B cell (primary cell): ENCODE measurements around the genes TMEM250 and QSOX2.

GRCh38 chr9:136025473-136025817 lies 64.3 kb upstream of the UBAC1 start:
- PRO-cap: no peak
- CAGE, long polyA plus RNA: no peak

DNA sequence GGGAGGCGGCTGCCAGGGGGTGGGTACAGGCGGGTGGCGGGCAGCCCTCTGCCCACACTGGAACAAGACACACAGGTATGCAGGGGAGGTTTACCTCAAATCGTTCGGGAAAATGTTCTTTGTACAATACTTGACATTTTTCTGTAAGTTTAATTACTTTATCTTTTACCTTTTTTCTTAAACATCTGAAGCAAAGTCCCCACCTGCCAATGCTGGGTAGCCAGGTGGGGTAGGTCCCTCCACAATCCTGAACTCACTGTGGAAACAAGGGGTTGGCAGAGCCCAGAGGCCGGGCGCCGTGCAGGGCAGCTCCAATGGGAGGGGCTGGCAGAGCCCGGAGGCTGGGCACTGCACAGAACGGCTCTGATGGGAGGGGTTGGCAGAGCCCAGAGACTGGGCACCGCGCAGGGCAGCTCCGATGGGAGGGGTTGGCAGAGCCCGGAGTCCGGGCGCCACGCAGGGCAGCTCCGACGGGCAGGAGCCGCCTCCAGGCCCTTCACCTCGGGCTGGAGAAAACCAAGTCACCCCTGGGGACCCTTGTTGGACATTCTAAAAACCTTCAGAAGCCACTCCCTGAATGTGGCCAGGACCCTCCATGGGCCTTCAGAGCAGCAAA lies 9.4 kb downstream of the NACC2 start:
- PRO-cap: no peak
- CAGE, long polyA plus RNA: no peak

DNA sequence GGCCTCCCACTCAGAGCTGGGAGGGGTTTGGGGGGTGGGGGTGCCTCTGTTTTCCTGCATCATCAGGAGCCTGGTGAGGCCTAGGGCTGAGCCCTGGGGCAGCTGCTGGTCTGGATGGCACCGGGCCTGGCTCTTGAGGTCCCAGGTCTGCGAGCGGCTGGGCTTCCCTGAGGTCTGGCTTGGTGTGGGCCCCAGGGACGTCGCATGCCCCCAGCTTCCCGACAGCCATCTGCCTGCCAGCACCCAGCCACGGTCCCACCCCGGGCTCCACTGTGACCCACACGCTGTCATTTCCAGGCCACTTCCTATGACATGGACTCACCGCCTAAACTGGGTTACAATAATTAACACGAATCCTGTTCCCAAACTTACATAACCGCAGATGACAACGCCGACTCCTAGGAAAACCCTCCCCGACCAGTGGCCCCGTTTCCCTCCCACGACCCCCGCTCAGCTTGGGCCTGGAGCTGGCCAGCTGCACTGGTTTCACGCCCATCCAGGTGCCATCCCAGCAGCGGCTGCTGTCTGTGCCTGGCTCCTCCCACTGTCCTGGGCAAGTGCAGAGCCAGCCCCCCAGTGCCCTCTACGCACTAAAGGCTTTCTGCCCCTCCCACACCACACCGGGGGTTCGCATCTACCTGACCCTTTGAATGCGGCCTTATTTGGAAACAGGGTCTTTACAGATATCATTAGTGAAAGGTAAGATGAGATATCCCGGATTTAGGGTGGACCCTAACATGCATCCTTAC lies 8.6 kb downstream of the NACC2 start:
- PRO-cap: no peak
- CAGE, long polyA plus RNA: no peak

- PRO-cap: no peak
- CAGE, long polyA plus RNA: no peak
Observed at GRCh38 chr9:136093011-136093666, 1.9 kb downstream of the NACC2 start.

- PRO-cap: no peak
- CAGE, long polyA plus RNA: no peak
Observed at GRCh38 chr9:136094551-136094958, 534 bp downstream of the NACC2 start.

- PRO-cap: no peak
- CAGE, long polyA plus RNA: no peak
Observed at GRCh38 chr9:136105204-136105871, 10.2 kb upstream of the NACC2 start.

DNA sequence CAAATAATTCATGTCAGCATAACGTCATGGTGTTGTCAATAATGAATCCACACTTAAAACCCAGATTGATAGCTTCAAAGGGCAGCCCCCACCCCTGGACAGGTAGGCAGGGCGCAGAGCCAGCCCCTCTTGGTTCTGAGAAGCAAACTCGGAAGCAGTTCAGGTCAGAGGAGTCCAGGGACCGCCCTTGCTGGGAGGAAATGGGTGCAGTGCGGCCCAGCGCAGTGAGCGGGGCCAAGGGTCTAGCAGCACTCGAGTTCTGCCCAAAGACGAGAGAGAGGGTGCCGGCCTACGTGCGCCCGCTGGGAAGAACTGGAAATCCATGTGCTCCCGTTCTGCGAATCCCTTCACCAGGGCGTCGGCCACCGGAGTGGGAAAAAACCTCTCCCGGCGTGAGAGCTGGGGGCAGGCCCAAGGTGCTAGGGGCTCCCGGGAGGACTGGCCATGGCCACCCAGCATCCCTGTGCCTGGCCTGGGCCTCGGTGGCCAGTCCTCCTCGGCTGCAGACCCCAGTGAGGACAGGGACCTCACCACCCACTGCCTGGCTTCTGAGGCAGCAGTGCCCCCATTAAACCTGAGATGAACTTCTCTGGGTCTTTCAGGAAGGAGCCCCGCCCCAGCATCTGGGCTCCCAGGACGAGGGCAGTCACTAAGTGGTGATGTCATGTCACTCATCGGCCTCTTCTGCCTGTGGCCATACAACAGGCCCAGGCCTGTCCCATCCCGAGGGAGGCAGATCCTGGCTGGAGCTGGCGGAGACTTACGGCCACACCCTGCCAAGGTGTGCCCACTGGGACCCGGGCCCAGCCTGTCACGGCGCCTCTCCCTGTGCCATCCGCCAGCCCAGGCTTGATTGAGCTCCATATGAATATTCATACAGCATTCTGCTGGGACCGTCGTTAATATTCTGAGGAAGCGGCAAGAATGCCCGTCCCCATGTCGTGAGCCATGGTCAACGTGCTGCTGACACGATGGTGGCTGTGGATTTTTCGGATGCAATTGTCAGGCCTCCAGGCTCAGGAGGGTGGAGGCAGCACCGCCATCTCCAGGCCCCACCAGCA lies 10.5 kb downstream of the TMEM250 start:
- PRO-cap: no peak
- CAGE, long polyA plus RNA: no peak

- PRO-cap: bidirectional peak, plus-strand start at chr9:136119020, minus-strand start at chr9:136118811
- CAGE, long polyA plus RNA: start-site peak on the plus strand at chr9:136119000-136119021, 49 and 70 reads in 2 replicates
Observed at GRCh38 chr9:136118744-136119129, at the start of gene TMEM250. TSS of gene TMEM250 (minus strand) at chr9:136118875.

- PRO-cap: bidirectional peak, plus-strand start at chr9:136246090, minus-strand start at chr9:136245812
- CAGE, long polyA plus RNA: no peak
Observed at GRCh38 chr9:136245020-136245902, at the start of gene QSOX2. TSS of gene QSOX2 (minus strand) at chr9:136245812.

GRCh38 chr9:136447322-136448113 lies 7.9 kb upstream of the INPP5E start:
- PRO-cap: no peak
- CAGE, long polyA plus RNA: no peak

DNA sequence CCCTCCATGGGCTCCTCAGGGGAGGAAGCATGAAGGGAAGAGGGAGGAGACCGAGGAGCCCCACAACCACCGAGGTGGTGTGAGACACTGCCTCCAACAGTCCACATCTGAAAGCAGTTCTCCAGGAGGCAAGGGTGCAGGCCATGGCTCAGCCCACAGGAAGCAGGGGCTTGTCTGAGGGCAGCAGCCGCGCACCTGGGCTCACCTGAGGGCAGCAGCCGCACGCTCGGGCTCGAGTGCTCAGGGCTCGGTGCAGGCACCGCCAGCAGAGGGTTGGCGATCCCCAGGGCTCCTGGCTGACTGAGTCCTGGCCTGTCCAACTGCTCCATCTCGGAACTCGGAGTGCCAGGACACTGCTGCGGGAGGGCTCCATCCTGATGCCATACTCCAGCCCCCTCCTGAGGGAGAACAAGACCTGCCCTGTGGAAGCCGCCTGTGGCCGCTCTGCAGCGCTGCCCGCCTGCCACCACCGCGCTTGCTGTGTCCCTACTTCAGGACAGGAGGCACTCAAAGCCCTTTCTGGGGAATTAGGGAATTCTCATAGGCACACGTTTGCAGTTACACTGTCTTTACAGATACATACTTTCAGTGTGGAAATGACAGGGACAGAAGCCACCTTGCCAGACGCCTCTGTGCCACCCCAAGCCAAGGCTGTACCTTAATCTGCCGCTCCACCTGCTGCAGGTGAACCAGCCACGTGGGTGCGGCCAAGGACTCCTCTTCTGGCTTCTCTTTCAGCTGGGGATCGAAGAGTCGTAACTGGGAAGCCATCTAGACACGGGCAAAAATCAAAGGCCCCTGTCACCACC lies 16.0 kb upstream of the INPP5E start:
- PRO-cap: no peak
- CAGE, long polyA plus RNA: no peak

DNA sequence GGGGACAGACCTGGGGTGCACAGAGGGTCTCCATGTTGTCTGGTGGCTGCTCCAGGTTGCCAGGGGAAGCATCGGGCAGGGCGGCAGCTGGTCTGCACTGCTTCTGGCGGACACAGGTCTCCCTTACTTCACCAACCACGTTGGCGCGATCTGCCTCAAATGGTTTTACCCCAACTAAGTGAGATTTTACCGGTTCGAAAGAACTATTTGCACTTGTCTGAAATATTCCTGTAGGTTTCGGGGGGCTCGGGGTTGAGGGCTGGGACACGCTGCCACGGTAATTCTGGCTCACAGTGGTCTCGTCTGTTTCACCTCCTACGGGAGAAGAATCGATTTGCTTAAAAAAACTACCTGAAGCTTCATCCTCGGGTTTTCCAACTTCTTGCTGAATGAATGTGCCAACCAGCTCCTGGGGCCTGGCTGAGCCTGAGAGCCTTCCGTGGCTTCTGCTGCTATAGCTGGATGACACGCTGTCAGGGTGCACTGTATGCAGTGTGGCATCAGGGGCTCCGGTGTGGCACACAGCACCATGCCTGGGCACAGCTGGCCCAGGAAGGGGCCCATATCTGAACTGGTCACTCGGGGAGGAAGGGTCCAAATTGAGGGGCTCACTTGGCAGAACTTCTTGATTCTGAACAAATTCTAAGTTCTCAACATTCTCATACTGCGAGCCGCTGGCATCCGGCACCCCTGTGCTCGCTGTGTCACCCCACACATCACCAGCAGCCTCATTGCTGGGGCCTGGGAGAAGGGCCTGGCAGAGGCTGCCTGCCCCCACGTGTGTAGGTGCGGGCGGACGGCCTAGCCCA lies 7.0 kb downstream of the SEC16A start:
- PRO-cap: no peak
- CAGE, long polyA plus RNA: no peak

DNA sequence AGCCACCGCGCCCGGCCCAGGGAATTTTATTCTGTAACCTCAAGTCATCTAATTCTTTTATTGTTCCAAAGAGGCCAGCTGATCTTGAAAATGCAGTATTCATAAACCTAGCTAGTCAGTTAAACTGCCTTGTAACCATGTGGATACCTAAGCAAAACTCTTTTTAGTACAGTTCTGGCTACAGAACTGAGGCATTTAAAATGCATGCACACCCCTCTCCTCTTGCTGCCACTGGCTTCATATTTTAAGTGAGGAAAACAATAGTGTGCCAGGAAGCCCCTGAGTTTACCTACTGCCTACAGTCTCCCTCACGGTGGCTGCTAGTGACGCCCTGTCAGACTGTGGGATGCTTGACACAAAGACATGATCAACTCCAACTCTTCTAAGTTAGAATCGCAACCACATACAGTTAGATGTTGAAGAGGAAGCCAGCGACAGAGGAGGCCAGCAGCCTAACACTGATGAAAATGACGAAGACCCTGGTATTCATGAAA lies 1.4 kb downstream of the SEC16A start:
- PRO-cap: no peak
- CAGE, long polyA plus RNA: no peak

- PRO-cap: no peak
- CAGE, long polyA plus RNA: no peak
Observed at GRCh38 chr9:136496420-136497571, 14.0 kb upstream of the SEC16A start.

DNA sequence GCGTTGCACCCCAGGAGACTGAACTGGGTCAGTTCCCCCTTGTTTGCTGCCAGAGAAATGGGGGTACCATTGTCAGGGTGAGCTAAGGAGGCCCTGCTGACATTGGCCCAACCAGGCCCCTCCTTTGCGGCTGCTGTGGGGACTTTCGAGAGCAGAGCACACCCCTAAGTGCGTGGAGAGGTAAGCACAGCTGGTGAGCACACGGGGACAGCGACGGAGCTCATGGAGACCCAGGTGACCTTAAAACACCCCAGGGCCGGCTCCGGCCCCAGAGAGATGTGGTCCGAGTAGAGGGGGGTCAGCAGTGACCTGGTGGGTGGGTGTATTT lies 2.7 kb upstream of the NOTCH1 start:
- PRO-cap: no peak
- CAGE, long polyA plus RNA: no peak

DNA sequence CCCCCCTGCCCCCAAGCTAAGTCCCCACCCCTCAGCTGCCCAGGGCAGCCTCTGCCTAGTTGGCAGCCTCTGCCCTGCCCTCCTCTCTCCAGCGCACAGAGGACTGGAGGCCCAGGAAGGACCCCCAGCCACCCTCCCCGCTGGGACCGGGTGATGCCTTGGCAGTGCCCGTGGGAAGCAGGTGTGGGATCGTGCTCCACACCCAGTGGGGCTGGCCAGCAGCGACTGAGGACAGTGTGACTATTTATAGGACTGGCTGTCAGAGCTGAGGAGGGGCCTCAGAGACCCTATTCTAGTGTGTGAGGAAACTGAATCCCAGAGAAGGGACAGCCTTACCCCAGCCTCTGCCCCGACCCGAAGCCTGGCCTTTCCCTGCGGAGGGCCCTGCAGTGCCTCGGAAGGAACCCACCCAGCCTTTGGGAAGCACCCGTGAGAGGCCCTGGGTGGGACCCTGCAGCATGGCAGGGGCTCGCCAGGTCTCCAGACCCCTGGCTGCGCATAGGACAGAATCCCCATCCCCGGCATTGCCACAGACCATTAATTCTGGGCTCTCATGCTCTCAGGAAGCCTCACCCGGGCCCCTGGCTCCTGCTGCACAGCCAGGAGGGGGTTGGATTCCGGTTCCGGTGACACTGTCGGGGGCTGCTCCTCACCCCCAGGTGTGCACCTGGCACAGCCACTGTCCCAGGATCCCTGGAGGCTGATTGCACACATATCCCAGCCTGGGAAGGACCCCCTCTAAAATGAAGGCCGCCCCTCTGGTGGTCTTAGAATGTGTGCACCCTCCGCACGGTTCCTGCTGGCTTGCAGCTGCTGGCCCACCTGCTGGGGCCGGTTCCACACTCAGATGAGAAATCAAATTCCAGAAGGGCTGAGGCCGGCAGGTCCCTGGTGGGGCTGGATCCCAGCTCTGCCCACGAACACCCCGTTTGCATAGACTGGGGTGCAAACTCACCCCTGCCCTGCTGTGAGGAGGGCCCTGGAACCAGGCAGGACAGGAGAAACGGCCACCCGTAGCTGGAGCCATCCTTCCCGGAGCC lies 4.5 kb downstream of the EGFL7 start:
- PRO-cap: no peak
- CAGE, long polyA plus RNA: no peak

DNA sequence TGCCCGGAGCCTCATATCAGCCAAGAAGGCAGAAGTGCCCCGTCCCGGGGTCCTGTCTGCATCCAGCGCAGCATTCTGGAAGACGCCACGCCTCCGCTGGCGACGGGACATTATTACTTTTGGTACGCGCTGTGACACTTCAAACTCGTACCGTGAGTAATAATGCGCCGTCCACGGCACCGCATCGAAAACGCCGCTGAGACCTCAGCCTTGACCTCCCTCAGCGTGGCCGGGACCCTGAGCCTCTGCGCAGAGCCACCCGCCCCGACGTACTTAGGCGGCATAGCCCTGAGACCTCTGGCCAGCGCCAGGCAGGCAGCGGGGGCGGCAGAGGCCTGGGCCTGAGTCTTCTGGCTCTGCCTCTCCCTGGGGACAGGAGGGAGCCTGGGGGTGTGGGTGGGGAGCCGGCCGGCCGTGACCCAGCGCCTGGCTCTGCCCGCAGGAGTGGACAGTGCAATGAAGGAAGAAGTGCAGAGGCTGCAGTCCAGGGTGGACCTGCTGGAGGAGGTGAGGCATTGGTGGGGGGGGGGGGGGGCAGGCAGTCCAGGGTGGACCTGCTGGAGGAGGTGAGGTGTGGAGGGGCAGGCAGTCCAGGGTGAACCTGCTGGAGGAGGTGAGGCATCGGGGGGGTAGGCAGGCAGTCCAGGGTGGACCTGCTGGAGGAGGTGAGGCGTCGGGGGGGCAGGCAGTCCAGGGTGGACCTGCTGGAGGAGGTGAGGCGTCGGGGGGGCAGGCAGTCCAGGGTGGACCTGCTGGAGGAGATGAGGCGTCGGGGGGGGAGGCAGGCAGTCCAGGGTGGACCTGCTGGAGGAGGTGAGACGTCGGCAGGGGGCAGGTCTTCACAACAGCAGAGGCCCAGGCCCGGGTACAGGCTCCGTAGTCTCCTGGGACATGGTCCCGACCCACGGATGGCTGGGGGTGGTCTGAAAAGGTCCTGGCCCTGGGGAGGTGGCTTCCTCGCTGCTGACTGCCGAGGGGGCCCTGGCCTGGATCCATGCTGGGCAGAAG lies 8.1 kb downstream of the EGFL7 start:
- PRO-cap: no peak
- CAGE, long polyA plus RNA: no peak

- PRO-cap: no peak
- CAGE, long polyA plus RNA: no peak
Observed at GRCh38 chr9:136674856-136675839, 12.1 kb downstream of the AGPAT2 start.

GRCh38 chr9:136678586-136678993 lies 8.7 kb downstream of the AGPAT2 start:
- PRO-cap: no peak
- CAGE, long polyA plus RNA: no peak

GRCh38 chr9:136742338-136742808 lies 367 bp downstream of the LCN10 start:
- PRO-cap: no peak
- CAGE, long polyA plus RNA: no peak